Cardiac muscle cell (in vitro differentiated cells and primary cell): ENCODE measurements around a stretch of chr22.

- RAMPAGE, long total RNA, result no peak
- RRBS, result no CpG with 5 or more reads among the region's 2 CpGs
Measured at GRCh38 chr22:36990293-36990528, 17.4 kb downstream of the TEX33 start.

DNA sequence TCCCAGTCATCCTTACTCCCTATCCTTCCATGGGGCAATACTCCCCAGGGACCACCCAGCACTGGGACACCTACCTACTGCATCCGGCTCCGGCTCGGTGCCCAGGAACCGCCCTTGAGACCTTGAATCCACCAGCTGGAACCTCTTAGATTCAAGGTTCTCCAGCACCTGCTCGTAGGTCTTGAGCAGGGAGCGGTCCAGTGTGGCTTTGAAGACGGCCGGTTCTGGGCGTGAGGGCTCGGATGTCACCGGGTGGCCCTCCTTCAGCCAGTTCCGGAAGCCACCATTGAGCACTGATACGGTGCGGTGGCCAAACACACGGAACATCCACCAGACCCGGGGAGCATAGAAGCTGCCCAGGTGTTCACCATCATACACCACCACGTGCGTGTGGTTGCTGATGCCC, 1.2 kb downstream of the TST start:
- RAMPAGE, long total RNA, result no peak
- RRBS, result 82% methylated on average over 5 of the region's 18 CpGs

- RAMPAGE, long total RNA, result no peak
- RRBS, result 24% methylated on average over 16 of the region's 52 CpGs
Measured at GRCh38 chr22:37018470-37019195, 614 bp downstream of the TST start.

- RAMPAGE, long total RNA, result no peak
- RRBS, result 89% methylated on average over 17 of the region's 79 CpGs
Measured at GRCh38 chr22:37024249-37024997, 4.9 kb downstream of the MPST start.

- RAMPAGE, long total RNA, result no peak
- RRBS, result no CpG with 5 or more reads among the region's 3 CpGs
Measured at GRCh38 chr22:37223939-37224328, 11.7 kb upstream of the SSTR3 start.

DNA sequence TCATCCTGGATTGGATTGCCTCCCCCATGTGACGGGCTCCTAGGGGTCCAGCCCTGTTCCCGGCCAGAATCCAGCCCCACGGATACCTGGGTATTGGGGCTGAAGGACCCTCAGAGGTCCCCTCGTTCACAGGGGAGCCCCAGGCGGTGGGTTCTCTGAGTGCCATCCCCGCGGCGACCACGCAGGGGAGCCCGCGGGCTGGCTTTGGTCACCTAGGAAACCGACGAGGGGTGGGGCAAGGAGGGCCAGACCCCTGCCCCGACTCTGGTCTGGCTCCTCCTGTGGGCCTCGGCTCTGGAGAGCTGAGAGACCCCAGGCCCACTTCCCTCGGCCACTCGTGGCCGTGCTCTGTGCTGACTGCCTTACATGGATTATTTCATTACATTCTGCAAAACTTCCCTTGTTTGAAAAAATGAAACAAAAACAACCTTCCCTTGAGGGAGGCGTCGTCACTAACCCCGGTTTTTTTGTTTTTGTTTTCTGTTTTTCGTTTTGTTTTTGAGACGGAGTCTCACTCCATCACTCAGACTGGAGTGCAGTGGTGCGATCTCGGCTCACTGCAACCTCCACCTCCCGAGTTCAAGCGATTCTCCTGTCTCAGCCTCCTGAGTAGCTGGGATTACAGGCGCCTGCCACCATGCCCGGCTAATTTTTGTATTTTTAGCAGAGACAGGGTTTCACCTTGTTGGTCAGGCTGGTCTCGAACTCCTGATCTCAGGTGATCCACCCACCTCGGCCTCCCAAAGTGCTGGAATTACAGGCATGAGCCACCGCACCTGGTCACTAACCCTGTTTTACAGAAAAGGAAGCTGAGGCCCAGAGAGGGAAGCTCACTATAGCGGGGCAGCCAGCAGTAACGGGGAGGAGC, 15.0 kb upstream of the CYTH4 start:
- RAMPAGE, long total RNA, result no peak
- RRBS, result no CpG with 5 or more reads among the region's 34 CpGs

DNA sequence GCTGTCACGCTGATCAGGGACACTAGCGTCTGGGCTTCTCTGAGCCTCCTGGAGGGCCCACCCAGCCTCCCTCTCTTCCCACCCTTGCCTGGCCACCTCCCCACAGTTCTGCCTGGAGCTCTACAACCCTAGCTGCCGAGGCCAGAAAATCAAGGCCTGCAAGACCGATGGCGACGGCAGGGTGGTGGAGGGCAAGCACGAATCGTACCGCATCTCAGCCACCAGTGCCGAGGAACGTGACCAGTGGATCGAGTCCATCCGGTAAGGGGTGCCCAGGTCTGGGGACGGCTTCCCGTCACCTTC, 29.6 kb downstream of the CYTH4 start:
- RAMPAGE, long total RNA, result no peak
- RRBS, result no CpG with 5 or more reads among the region's 15 CpGs

DNA sequence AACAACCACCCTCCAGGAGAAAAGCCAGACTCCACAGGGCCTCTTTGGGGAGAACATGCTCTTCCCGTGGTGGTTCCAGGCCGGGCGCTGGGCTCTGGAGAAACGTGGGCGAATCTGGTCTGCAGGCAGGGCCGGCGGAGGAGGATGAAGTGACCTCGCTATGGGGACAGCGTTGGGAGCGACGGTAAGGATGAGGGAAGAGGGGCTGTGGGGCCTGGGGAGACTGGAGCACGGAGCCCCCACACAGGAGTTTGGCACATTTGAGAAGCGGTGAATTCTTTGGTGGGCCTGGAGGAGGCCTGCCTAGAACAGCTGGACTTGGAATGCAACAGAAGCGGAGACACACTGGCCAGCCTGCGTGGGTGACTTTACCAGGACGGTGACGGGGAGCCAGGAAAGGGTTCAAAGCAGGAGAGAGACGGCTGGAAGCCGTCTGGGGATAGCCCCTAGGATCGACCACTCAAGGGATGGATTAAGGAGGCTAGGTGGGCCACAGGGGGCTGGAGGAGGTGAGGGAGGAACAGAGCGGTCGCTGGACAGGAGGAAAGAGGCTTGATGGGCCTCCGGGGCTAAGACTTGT, 36.6 kb downstream of the CYTH4 start:
- RAMPAGE, long total RNA, result no peak
- RRBS, result 24% methylated on average over 5 of the region's 23 CpGs

DNA sequence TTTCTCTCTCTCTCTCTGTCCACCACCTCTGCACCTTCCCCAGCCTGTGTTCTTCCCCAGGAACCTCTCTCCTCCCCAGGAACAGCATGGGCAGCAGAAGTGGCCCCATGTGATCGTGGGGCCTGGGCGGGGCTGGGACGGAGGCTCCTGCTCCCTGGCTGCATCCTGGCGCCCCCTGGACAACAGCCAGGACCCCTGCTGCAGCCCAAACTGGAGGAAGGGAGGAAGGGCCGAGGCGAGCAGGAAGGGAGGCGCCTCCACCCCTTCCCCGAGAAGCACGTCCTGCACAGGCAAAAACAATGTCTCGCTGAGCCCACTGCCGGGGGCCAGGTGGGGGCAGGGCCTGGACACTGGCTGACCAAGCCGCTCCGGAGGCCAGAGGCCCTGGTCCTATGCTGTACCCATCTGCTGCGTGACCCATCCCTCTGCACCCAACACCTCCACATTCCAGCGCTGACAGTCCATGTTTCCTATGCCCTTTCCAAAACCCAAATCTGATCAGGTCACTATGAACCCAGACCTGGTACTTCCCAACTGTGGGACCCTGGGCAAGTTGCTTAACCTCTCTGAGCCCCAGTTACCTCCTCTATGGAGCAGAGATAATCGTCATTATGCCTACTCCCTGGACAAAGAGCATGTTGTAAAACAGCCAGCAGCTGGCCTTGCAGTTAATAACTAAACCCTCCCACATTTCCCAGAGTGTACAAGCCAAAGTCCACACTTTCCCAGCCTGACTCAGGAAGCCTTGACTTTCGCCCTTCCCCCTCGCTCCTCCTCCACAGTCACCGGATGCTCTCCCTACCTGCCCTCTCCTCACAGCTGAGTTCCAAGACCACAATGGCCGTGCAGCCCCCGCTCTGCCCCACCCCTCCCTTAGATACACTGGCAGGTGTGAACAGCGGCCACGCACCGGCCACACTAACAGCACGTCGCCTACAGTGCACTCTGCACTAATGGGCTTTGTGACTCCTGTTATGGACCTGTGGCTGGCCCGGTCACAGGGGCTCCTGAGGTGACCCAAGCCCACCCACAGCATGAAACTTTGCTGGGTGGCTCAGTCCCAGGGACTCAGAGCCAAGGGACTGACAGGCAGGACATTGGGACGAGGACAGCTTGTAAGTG, 15.3 kb upstream of the MFNG start:
- RAMPAGE, long total RNA, result no peak
- RRBS, result 18% methylated on average over 9 of the region's 28 CpGs

DNA sequence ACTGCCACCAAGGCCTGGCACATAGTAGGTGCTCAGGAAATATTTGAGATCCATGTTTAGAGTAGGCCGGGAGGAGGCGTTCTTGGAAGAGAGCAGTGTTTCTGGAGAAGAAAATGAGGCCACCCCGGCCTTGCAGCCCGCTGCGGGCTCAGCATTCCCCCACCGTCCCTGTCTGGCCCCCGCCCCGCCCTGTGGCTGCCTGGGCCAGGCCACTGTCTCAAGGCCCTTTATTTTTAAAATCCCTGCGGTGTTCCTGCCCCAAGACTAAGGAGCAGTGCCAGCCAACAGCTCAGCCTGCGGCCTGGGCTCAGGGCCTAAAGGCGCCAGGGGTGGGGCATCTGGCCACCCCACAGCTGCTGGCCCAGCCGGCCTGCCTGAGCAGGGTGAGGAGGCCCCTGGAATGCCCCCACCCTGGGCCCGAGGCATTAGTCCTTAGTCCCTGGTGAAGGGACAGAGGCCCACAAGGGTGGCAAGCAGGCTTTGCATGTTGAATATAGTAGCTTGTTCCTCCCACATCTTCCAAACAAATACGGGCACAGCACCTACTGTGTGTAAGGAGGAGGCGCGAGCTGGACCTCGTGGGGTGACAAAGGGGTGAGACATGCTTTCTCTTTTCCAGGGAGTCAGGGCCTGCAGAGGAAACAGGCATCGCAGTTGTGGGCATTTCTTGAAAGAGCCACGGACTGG, 13.3 kb upstream of the CDC42EP1 start:
- RAMPAGE, long total RNA, result no peak
- RRBS, result 4% methylated on average over 1 of the region's 19 CpGs

- RAMPAGE, long total RNA, result no peak
- RRBS, result 0% methylated on average over 5 of the region's 30 CpGs
Measured at GRCh38 chr22:37561509-37562275, 1.4 kb downstream of the CDC42EP1 start.

DNA sequence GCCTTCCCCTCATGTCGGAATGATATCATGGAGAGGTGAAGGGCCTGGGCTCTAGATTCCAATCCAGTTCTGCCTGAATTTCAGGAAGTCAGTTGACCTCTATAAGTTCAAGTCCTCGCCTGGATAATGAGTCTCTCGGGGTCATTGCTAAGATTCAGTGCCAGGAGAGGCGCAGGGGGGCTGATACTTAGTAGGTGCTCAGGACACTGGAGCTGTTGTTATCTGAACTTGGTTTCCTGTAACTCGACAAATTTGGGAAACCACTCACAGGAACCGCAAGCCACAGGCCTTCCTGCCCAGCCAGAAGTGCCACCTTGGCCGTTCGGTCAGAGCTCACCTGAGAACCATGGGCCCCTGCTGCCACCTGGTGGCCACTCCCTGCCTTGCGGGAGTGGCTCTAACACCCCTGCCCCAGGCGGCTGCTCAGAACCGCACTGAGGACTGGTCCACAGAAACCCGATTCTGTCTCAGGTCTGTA, 6.9 kb downstream of the CDC42EP1 start:
- RAMPAGE, long total RNA, result no peak
- RRBS, result no CpG with 5 or more reads among the region's 12 CpGs

- RAMPAGE, long total RNA, result no peak
- RRBS, result 1% methylated on average over 6 of the region's 28 CpGs
Measured at GRCh38 chr22:37606884-37607515, 1.6 kb upstream of the GGA1 start.

- RAMPAGE, long total RNA, result no peak
- RRBS, result no CpG with 5 or more reads among the region's 23 CpGs
Measured at GRCh38 chr22:37610557-37611768, 2.3 kb downstream of the GGA1 start.

GRCh38 chr22:37635066-37635434, 4.4 kb upstream of the SH3BP1 start:
- RAMPAGE, long total RNA, result no peak
- RRBS, result no CpG with 5 or more reads among the region's 4 CpGs

- RAMPAGE, long total RNA, result no peak
- RRBS, result no CpG with 5 or more reads among the region's 4 CpGs
Measured at GRCh38 chr22:37654642-37654879, 4.0 kb upstream of the PDXP start.

DNA sequence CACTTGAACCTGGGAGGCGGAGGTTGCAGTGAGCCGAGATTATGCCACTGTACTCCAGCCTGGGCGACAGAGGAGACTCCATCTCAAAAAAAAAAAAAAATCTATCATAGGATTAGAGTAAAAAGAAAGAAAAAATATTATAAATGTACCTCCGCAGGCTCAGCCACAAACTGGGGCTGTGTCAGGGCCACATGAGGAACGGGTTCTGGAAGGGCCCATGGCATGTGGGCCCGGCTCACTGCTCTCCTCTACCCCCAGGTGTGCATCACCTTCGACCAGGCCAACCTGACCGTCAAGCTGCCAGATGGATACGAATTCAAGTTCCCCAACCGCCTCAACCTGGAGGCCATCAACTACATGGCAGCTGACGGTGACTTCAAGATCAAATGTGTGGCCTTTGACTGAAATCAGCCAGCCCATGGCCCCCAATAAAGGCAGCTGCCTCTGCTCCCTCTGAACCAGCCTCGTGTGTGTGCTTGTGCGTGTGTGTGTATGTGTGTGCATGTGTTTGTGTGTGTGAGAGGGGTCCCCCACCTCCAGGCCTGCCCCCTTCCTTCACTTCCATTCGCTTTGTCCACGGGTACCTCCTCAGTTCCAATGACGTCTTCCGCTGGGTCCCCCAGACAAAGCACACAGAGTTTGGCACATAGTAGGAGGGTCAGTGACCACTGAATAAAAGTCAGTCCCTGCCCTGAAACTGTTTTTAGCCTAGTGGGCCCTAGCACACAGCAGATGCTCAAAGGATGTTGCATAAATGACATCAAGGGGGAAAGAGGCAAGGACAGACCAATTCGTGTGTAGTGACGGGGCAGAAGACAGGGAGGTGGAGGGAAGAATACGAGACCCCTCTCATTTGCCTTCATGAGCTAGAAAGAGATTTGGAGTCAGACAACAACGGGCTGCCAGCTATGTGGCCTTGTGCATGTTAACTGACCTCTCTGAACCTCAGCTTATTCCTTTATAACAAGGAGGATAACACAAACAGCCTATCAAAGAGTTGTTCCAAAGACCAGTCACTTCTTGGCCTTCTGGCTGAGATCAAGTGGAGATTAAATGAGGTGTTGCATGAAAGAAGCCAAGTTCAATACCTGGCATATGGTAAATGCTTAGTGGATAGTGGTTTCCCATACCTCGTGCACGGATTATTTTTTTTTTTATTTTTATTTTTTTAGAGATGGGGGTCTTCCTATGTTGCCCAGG, 4.3 kb downstream of the LGALS1 start:
- RAMPAGE, long total RNA, result no peak
- RRBS, result no CpG with 5 or more reads among the region's 23 CpGs

- RAMPAGE, long total RNA, result no peak
- RRBS, result no CpG with 5 or more reads among the region's 10 CpGs
Measured at GRCh38 chr22:37686807-37687223, 672 bp downstream of the NOL12 start.

DNA sequence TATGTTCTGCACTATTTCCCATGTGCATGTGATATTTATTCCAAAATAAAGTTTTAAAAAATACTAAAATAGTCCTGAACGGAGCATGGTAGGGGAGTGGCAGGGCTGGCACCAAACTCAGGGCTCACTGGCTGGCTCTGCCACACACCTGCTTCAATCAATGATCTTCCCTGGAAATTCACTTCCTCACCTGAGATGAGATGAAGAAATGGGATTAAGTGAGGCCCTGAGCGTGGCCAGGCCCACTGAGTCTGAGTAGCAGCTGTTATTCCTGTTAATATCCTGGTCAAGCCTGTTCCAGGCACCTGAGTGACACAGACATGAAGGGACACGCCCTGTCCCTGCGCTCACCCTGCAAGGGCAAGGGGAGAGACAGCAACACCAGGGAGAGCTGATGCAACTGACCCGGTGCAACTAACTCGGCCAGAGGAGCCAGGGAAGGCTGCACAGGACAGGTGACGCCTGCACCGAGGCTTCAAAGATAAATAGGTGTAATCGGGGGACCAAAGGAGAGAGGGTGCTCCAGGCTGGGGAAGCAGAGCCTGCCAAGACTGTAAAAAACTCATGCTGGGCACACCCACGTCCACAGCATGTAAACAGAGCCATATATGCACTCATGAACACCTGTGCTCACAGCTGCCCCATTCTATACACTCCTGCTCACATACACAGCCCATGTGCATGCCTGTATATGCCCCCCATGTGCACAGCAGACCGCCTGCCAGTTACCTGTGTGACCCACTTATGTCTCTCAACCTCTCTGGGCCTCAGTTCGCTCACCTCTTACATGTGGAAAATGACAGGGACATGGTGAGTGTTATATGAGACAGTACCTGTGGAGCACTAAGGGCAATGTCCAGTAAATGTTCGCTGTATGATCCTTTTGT, 20.1 kb upstream of the H1-0 start:
- RAMPAGE, long total RNA, result no peak
- RRBS, result no CpG with 5 or more reads among the region's 13 CpGs

DNA sequence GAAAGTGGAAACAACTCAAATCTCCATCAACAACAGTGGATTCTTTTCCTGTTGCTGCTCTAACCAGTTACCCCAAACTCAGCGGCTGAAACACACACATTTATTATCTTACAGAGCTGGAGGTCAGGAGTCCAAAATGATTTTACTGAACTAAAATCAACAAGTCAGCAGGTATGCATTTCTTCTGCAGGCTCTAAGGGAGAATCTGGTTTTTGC, 9.0 kb upstream of the H1-0 start:
- RAMPAGE, long total RNA, result no peak
- RRBS, result no CpG with 5 or more reads among the region's 1 CpG